Cardiac septum (tissue), 1 donor: ENCODE results near the genes MCM9, FAM184A and GJA1.

DNA sequence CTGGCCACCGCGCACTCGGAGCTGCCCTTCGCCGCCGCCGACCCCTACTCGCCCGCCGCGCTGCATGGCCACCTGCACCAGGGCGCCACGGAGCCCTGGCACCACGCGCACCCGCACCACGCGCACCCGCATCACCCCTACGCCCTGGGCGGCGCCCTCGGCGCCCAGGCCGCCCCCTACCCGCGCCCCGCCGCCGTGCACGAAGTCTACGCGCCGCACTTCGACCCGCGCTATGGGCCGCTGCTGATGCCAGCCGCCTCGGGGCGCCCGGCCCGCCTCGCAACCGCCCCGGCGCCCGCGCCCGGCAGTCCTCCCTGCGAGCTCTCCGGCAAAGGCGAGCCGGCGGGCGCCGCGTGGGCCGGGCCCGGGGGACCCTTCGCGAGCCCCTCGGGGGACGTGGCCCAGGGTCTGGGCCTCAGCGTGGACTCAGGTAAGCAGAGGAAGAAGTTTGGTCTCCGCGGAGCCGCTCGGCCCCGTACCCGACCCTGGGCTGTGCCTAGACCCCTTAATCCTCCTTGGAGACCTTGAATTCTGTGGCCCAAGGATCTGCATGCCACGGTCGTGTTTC, 5.4 kb downstream of the VGLL2 start:
- PRO-cap, result no peak

DNA sequence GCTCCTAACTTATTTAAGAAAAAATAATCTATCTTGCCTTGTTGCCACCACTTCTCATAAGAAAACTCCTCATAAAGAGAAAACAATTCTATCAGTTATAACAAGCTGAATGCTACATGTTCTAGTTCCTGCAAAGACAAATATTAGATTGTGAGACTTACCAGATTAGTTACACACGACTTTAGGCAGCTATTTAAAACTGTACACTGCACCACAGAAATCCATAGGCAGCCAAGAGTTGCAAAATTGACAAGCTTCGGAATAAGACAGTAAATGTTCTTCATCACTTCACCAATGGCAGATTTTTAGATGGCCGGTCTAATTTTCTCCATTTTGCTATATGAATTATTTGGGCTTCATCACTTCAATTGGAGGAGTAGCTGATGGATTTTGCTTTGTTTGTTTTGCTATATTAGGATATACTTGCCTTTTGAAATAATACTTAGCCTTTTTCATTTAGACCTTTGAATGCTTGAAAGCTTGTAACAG, 325 bp downstream of the ROS1 start:
- PRO-cap, result no peak

GRCh38 chr6:118286006-118286523, 262.0 kb upstream of the PLN start:
- PRO-cap, result unidirectional peak, plus-strand start at chr6:118286207; unidirectional peak, plus-strand start at chr6:118286246

GRCh38 chr6:118560903-118561250, 12.8 kb downstream of the PLN start:
- PRO-cap, result no peak

DNA sequence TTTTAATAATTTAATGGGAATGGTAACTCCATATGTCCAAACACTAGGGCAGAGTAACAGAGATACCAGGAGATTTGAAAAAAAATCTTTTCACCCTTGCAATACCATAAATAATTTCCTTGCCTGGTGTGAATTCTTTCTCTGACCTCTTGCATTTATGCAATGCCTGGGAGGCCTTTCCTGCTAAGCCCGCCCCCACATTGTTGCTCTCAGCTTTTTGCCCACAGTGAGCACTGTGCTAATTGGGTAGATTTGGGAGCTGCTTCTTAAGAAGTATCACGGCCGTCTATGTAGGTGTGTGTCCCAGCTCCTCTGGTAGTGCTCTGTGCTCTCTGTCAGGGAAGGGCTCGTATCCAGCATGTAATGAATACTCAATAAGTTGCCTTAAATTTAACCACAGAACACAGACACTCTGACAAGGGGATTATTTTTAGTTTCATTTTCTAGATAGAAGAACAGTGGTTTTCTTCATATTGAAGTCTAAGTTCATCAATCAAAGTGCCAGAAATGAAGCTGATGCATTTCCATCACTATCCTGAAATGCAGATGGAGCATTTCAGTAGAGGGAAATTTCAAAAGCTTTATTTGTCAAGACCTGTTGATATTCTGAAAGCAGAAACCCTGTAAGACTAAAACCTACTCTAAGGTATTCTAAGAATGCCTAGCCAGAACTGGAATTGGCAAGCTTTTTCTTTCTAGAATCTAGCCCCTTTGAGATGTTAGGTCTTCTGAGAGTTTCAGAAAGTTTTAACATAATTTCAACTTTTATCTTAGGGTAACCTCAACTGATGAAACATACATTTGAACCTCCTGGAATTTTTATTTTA, 54.6 kb upstream of the CEP85L start:
- PRO-cap, result no peak

DNA sequence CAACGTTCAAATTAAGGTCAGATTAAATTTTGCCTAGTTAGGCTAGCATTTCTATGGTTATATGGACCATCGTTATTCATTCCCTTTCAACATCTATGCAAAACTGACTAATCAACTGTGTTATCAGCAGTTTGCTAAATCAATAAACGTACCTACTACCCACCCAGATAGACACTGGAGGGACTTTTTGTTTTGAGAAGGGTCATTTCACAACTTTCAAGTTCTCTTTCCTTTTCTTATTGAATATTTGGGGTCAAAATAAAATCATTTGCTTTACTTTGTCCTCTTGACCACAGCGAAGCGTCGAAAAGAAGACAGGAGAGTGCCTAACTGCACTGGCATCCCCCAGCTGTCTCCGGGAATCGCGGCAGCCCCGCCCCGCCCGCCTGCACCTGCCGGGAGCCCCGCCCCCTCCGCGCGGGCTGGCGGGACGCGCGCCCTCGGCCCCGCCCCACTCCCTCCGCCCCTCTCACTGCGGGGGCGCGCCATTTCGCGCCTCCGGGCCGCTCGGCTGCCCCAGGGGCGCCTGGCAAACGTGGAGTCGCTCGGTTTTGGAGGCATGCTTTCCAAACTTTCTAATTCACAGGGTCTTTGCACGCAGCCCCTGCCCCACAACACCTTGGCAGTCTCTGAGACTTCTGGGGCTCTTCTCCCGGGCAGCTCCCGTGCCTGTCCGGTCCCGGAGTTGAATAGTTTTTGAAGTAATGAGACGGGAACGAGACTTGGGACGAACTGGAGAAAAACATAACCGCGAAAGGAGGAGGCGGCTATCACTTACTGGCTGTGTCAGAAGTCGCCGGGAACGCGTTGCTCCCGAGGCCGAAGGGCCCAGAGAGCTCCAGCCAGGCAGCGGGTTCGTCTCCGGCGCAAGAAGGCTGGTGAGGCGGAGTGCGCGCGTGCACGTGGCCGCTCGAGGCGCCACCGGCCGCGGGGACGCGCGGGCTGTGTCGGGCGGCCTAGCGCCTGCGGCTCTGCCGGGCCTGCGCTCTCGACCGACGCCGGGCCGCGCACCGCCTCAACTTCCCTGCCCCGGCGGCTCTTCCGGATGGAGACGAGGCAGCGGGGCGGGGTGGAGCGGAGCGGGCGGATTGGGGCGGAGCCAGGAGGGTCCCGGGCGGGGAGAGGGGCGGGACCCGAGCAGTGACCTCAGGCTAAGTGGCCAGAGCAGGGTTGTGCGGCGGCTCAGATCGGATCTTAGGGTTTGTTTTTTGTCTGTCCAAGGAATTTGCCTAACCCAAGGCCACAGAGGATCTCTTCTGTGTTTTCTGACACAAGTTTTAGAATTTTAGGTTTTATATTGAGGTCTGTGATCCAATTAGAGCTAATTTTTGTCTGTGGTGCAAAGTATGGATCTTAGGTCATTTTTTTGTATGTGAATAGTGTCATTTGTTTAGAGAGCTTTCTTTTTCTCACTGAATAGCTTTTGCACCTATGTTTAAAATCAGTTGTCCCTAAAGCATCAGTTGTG, at the start of gene MCM9:
Gene MCM9, minus strand, starts transcription at position 1,047 of the 1,468 bp plus-strand sequence.
- PRO-cap, result unidirectional peak, plus-strand start at position 519 of the sequence; bidirectional peak, plus-strand start at position 1,149 of the sequence, minus-strand start at position 1,026 of the sequence

DNA sequence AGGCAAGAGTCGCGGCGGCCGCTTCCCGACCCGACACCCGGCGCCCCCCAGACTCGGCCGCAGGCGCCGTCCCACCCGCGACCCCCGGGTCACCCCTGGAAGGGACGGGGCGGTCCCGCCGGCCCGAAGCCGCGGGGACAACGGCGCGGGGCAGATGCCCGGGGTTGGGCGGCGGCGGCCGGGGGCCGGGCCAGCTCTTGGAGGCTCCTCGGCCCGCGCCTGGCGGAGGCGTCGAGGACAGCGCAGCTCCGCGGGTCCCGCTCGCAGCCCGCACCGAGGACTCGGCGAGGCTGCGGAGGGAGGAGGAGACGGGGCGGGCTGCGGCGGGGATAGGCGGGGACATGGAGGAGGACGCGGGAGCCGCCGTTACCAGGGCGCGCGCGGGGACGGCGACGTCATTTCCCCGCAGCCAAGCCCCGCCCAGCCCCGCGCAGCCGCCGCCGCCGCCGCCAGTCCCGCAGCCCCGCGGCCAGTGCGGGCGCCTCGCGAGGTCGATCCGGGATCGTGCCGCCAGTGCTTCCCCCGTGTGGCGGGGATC, at the start of gene FAM184A:
Gene FAM184A, minus strand, starts transcription at position 292 of the 538 bp plus-strand sequence.
- PRO-cap, result bidirectional peak, plus-strand start at position 452 of the sequence, minus-strand start at position 292 of the sequence

DNA sequence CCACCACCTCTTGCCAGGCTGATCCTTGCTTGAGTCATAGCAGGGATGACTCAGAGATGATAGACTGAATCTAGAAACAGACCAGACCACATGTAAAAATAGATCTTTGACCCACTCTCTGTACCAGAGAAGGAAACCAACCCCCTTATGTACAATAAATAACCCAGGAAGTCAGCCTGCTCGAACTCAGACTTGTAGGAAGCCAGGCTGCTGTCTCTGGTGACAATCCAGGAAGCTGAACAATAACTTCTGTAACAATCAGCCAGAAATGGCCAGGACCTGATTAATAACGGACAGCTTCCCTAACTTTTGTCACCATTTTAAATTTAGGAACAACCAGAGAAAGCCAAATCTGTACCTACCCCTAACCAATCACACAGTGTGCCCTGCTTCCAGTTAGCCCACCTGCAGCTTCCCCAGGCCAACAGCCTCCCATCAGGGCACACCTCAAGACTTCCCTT, 69.0 kb upstream of the FAM184A start:
- PRO-cap, result unidirectional peak, plus-strand start at position 183 of the sequence

DNA sequence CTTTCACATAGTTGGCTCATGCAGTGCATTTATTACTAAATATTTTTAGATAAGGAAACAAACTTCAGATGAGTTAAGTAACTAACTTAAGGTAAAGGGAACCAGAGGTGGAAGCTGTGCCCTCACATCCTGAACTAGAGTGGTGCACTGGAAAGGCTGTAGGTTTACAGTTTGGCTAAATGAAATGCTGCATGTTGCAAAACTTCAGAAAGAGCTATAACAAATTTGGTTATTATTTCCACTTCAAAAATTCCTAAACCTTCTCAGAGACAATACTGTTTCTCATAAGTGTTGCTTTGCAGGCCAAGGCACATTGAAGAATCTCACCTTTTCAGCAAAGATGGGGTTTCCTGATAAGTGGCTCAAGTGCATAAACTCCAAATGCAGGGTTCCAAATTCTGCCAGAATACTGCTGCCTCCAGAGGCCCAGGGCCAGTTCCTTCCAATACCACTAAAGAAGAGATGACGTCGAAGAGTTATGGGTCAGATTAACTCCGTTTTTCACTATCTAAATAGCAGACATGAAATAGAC, 126.0 kb upstream of the FAM184A start:
- PRO-cap, result no peak

DNA sequence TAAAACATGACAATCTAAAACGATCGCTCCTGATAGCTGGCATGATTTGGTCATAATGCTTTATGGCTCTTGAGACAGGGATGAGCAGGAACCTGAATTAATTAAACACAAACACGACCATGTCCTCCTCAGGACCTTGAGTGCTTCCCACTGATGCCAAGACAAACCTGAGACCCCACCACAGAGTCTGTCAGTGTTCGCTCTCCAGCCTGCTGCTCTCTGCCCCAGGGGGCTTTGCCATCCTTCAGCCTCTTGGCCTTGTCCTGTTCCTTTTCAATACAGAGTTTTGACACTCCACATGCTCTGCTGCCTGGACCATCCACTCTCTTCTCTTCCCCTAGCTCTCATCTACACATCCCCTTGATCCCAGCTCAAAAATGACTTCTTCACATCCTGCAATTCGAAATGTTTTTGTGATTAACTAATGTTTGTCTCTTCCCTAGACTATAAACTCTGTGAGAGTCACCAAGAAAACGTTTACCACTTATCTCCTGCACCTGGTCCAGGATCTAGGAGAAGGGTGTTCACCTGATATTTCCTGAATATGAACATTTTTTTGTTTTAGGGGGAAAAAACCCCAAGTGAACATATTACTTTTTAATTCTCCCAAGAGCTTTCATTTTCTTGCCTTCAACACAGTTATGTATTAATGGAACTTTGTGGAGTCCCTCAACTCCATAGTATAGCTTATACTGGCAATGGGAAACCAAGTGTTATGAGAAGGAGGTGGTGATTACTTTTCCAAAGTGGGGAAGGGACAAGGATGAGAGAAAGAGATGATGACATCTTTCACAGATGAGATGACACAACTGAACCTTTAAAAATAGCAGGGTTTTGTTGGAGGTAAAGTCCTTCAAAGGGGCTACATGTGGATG, 119.1 kb downstream of the MAN1A1 start:
- PRO-cap, result no peak

DNA sequence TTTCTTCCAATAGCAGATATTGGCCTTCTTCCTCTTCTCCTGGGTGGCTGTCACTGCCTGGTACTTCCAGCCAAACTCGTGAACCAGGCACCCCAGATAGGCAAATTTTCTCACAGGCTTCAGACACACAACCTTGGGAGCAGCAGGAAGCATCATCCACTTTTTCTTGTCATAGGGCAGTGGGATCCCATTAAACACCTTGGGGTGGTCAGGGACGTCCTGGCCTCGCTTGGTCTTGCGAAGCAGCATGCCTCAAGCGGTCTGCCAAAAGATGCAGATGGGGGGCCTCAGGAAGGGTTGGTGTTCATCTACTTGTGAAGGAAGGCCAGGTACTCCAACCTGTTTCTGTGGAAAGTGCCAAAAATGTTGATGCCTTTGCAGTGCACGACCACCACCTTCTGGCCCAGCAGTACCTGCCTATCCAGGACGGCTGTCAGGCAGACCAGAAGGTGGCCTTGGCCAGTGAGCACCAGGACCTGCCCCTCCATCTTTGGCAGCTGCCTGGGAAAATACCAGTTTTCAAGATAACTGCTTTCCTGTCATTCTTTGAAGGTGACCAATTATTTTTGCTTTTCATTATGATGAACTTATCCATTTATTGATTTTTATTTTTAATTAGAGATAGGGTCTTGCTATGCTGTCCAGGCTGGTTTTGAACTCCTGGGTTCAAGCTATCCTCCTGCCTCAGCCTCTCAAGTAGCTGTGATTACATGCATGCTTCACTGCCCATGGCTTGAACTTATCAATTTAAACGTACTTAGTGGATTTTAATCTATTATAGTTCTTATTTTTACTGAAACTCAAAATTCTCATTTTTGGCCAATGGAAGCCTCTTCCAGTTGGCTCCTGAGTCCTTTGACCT, 80.1 kb downstream of the MAN1A1 start:
- PRO-cap, result no peak

DNA sequence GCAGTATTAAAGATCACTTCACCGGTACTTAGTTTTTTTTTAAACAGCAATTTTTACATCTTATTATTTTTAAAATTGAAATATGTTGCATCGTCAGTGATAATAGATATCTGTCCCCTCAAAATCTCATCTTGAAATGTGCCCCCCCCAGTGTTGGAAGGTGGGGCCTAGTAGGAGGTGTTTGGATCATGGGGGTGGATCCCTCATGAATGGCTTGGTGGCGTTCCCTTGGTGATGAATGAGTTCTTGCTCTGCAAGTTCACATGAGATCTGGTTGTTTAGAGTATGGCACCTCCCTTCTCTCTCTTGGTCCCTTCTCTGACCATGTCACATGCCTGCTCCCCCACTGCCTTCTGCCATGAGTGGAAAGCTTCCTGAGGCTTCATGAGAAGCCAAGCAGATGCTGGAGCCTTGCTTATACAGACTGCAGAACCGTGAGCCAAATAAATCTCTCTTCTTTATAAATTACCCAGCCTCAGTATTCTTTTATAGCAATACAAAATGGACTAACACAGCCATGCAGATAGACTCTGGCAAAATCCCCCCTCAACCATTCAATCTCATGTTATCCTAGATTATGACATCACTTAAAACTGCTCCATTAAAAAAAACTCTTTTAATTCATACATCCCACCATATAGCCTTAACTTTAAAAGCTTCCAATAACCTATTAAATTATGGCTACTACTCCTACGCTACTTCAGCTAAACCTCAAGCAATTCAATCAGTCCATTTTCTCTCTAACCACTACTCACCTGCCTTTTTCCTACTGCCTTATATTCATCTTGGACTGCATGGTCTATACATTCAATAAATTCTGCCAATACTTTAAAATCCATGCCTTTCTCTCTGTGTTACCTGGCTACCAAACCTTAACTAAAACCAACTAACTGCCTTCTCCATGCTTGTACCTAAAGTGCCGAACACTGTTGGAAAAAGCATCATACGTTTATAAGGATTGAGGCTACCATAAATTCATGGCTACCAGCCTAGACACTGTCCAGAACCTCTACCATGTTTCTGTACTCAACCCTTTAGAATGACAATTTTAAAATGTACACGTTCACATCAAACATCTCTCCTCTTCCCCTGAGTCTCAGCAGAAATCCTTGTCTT, 70.7 kb downstream of the MAN1A1 start:
- PRO-cap, result no peak

DNA sequence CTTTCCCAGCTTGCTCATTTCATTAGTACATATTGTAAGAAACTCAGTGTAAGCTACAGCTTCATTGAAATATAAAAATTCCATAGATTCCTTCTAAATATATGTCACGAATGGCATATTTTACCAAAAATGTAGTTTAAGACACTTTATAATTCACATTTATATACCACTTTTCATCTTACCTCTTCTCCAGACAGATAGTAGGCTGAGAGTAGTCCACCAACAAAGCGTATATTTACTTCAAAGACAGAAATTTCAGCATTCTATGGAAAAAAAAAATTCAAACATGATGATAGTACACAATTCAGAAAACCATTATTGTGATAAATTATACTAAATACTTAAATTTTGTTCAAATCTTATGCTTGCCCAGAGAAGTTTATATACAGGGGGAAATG, 59.1 kb downstream of the MAN1A1 start:
- PRO-cap, result no peak

- PRO-cap, result no peak
These were observed 18.9 kb downstream of the MAN1A1 start for GRCh38 chr6:119330494-119331304.

DNA sequence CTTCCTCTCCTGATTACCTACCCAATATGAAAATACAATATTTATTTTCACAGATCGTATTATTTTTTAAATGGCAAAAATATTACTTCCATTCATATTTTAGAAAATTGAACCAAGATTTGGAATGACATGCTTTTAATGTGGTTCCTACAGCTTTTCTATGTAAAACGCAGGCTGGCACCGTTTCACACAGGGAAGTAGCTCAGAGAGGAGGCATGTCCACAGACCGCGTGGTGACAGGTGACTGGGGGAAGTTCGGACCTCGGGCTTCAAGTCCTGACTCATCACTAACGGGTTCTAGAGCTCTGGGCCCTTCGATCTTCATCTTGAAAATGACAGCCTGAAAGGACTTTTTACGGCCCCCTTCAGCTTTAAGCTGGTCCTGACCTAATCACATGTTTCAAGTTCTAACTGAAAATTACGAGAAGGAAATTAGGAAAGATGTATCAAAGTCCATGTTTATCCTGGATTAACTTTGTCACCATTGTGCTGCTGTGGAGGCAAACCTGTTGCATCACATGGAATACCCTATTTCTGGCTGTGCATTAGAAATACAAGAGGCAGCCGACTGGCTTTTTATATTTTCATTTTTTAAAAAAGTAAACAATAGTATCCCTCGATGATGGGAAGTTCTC, 2.1 kb downstream of the MAN1A1 start:
- PRO-cap, result no peak

GRCh38 chr6:121257176-121257507, 77.1 kb downstream of the TBC1D32 start:
- PRO-cap, result no peak

DNA sequence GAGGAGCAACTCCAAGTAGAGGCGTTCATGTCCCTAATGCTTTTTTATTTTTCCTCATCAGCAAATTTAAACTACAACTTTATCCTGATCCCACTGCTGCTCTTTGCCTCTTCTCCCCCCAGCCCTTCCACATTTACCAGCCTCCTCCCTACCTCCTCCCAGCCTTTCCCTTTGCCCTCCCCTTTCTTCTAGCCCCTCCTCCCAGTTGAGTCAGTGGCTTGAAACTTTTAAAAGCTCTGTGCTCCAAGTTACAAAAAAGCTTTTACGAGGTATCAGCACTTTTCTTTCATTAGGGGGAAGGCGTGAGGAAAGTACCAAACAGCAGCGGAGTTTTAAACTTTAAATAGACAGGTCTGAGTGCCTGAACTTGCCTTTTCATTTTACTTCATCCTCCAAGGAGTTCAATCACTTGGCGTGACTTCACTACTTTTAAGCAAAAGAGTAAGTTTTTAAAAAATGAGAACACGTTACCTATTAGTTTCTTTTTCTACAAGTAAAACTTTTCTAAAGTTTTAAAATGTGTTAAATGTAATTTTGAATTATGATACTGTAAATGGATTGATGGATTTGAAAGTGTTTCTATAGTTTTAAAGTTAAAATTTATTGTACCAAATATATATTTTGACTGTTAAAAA, at the start of gene GJA1:
Gene GJA1, plus strand, starts transcription at position 255 of the 635 bp plus-strand sequence.
- PRO-cap, result bidirectional peak, plus-strand start at position 289 of the sequence, minus-strand start at position 105 of the sequence

- PRO-cap, result bidirectional peak, plus-strand start at chr6:121437568, minus-strand start at chr6:121437203
These were observed 1.9 kb downstream of the GJA1 start for GRCh38 chr6:121437309-121437684.

GRCh38 chr6:121522844-121523157, 87.4 kb downstream of the GJA1 start:
- PRO-cap, result no peak

DNA sequence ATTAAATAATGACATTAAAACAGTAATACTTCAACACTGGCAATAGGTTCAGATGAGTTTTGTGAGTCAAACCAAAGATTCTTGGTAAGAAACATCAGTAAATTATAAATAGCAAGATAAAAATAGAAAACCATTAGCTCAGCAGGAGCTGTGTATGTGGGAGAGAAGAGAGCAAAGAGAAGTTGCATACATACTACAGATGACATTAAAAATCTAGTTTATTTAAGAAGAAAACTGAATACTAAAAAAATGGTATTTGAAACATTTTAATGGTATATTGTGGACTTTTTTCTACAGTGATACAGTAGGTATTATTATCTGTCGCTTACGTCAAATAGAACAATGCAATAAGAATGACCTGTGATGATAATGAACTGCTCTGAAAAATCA, 149.2 kb downstream of the GJA1 start:
- PRO-cap, result no peak